Measurements from ENCODE around the gene TOMM70.

- PRO-cap, 2 experiments = no peak in any of the 2 experiments
Measured at GRCh38 chr3:89351498-89351830, 244.0 kb downstream of the EPHA3 start.

GRCh38 chr3:89747279-89747935 lies 640.0 kb downstream of the EPHA3 start:
- PRO-cap, 2 experiments = no peak in any of the 2 experiments

DNA sequence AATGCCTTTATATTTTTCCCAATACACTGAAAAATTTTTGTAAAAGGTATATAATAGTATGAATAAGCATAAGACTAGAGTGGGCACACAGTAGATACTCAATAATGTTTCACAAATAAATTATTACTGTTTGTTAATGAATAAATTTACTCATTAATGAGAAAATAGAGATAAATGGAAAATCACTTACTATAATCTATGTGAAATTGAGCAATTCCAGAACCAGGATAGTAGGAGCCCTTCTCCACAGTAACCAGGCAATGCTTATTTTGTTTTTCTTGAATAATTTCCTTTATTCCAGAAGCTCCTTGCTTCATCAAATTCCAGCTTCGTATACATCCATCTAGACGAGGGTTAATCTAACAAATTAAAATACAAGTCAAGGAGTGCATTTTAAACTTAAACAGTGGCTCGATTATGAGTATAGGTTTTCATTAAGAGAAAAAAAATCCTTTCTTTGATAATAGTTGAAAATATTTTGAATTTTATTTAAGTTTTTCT lies 89.1 kb downstream of the PROS1 start:
- PRO-cap, 2 experiments = no peak in any of the 2 experiments

DNA sequence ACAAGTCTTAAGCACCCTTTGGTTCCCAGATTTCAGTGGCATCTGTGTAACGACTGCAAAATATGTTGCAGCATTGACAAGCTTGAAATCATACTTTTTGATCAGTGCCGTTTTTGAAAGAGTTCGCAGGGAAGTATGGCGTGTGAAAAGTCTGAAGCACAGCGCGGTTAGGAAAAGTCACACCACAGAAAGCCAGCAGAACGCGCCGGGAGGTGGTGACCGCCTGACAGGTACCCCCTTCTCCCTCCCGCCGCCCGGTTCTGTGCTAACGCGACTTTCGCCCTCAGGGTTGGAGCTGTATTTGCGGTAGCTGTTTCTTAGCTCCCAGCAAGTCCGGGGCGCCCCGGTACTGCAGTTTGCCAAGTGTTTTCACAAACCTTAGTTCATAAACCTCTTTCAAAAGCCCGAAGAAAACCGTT lies 492 bp upstream of the CRYBG3 start:
- PRO-cap, 2 experiments = no peak in any of the 2 experiments

GRCh38 chr3:97823104-97823854 lies 1.5 kb downstream of the CRYBG3 start:
- PRO-cap, 2 experiments = no peak in any of the 2 experiments

GRCh38 chr3:97910009-97910489 lies 62.2 kb downstream of the RIOX2 start:
- PRO-cap, 2 experiments = no peak in any of the 2 experiments

DNA sequence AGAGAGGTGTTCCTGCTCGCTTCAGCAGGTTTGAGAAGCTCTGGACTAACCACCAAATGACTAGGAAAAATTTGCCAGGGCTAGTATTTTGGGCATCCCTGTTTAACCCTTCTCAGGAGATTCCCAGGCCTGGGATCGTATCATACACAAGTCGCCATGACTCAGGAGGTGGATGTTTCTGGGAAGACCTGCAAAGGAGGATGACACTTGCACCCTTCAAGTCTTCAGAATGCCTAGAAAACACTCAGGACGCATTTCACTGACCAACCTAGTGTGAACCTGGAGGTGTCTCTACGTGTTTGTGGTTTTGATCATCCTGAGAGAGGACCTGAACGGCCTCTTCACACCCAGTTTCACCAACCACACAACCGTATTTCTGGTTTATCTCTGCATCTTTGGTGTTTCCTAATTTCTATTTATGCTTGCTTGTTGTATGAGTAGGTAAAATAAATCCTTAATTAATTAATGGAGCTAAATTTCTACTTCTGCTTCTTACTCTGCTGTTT lies 2.8 kb upstream of the CLDND1 start:
- PRO-cap, 2 experiments = no peak in any of the 2 experiments

DNA sequence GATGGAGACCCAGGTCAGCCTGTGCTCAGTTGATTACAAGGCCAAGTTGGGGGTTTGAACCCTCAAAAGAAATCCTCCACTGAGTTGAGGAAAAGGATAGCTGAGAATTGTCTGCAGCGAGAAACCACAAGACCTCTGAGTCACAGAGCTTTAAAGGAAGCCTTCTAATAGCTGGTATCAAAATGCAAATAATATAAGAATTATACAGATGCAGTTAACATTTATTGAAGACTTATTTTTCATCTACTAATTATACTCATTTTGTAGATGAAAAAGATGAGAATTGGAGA lies 30.5 kb downstream of the GPR15 start:
- PRO-cap, 2 experiments = no peak in any of the 2 experiments

- PRO-cap, 2 experiments = no peak in any of the 2 experiments
Measured at GRCh38 chr3:98764571-98764929, 1.4 kb downstream of the ST3GAL6 start.

- PRO-cap, 2 experiments = no peak in any of the 2 experiments
Measured at GRCh38 chr3:98766970-98767264, 3.8 kb downstream of the ST3GAL6 start.

GRCh38 chr3:98770118-98770978 lies 7.2 kb downstream of the ST3GAL6 start:
- PRO-cap, 2 experiments = no peak in any of the 2 experiments

GRCh38 chr3:98800460-98800882 lies 37.3 kb downstream of the ST3GAL6 start:
- PRO-cap, 2 experiments = no peak in any of the 2 experiments

- PRO-cap, 2 experiments = no peak in any of the 2 experiments
Measured at GRCh38 chr3:98819146-98819470, 56.0 kb downstream of the ST3GAL6 start.

DNA sequence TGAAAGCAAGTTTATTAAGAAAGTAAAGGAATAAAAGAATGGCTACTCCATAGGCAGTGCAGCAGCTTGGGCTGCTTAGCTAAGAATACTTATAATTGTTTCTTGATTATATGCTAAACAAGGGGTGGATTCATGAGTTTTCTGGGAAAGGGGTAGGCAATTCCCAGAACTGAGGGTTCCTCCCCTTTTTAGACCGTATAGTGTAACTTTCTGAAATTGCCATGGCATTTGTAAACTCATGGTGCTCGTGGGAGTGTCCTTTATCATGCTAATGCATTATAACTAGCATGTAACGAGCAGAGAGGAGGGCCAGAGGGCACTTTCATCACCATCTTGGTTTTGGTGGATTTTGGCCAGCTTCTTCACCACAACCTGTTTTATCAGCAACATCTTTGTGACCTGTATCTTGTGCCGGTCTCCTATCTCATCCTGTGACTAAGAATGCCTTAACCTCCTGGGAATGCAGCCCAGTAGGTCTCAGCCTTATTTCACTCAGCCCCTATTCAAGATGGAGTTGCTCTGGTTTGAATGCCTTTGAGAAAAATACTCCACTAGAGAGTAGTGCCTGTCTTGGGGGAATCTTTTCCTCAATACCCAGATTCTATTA lies 40.9 kb upstream of the CMSS1 start:
- PRO-cap, 2 experiments = no peak in any of the 2 experiments

DNA sequence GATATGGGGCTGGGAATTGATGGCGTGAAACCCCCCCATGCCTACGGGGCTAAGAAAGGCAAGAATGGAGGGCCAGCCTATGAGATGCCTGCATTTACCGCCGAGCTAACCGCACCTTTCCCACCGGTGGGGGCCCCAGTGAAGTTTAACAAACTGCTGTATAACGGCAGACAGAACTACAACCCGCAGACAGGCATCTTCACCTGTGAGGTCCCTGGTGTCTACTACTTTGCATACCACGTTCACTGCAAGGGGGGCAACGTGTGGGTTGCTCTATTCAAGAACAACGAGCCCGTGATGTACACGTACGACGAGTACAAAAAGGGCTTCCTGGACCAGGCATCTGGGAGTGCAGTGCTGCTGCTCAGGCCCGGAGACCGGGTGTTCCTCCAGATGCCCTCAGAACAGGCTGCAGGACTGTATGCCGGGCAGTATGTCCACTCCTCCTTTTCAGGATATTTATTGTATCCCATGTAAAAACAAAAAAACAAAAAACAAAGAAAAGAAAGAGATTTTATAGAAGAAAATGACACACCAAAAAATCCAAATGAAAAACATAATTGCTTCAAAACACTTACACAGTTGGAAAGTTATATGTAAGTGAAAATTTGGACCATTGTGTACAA lies 21.9 kb upstream of the CMSS1 start:
- PRO-cap, 2 experiments = no peak in any of the 2 experiments

GRCh38 chr3:99853739-99854237 lies 36.1 kb downstream of the CMSS1 start:
- PRO-cap, 2 experiments = no peak in any of the 2 experiments

DNA sequence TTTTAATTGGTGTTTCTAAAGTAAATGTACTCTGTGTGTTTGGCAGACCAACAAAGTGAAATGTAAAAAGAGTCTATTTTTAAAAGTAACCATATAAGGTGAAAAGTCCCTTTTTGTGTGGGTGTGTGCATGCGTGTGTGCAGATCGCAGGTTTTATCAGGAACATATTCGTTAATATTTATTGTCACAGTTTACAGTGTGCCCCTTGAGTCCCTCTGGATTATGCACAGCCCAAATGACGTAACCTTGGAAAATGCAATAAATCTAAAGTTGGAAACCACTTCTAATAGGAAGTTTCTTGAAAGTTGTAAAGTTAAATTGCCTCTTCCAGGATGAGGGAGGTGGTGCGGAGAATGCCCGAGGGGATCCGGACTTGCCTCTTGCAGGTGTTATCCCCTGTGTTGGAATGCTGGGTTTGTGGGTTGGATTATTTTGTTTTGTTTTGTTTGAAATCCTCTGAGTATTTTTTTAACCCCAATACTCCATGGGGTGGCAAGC lies 143.2 kb downstream of the CMSS1 start:
- PRO-cap, 2 experiments = no peak in any of the 2 experiments

DNA sequence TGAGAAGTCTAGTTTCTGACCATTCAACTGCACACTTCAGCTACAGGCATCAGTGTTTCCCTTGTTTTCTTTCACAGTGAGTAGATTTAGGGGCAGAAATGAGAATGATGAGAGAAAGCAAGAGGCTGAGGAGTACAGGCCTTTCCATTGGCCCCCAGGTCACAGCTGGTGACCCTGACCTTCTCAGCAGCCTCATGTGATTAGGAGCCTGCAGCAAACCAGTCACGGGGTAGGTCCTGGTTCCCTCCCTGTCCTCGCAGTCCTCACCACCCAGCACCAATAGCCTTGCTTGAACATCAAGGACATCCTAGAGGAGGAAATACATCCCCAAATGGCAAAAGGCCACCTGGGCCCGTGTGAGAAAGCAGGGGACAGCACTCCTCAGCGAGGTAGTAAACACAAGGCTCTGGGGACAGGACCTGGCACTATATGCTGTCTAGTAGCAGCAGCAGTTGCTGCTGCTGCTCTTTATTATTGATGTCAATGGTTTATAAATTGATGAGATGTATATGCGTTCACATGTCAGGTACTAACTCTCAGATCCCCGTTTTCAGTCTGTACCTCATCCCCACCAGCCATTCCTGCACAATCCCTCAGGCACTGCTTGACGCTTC lies 10.2 kb upstream of the FILIP1L start:
- PRO-cap, 2 experiments = no peak in any of the 2 experiments

DNA sequence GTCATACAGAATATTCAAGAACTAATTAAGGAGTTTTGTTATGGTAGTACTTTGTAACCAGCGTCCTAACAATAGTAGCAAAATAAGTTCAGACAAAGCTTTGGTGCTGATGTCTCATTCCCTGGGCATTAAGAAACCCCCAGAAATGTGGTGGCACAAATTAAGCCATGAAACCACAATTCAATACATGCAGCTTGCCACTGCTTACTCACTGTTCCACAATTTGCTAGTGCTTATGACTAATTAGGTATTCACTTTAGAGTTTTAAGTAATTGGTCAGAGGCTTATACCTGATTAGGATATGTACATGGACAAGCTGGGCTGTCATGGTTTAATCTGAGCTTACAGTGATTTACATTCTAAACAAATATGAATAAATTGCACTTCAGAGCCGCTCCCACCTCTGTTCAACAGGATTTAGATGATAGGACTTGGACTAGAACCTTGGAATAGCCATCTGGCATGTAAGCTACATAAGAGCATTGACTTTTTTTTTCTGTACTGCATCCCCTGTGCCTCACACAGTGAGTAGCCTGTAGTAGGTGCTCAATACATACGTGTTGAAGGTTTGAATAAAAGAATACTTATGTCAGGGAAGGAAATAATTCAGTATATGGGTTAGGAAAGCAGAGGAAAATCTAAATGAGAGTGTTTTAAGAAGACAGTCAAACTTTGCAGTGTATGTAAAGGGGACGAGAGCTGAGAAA lies 9.0 kb downstream of the TBC1D23 start:
- PRO-cap, 2 experiments = no peak in any of the 2 experiments

- PRO-cap, 2 experiments = peak in 1 of 2 experiments; most common plus-strand start chr3:100400555 (in 1); most common minus-strand start chr3:100400489 (in 1)
Measured at GRCh38 chr3:100400227-100401309, at the start of gene TOMM70. TOMM70 (minus strand) TSS chr3:100401089.

All from cerebral cortex (tissue), 2 donors.